ENCODE measurements around a stretch of chr11.

GRCh38 chr11:34067767-34068471 lies 16.4 kb downstream of the CAPRIN1 start:
- PRO-cap: no peak
- RAMPAGE, long total RNA, 2 experiments: no peak in any of the 2 experiments

DNA sequence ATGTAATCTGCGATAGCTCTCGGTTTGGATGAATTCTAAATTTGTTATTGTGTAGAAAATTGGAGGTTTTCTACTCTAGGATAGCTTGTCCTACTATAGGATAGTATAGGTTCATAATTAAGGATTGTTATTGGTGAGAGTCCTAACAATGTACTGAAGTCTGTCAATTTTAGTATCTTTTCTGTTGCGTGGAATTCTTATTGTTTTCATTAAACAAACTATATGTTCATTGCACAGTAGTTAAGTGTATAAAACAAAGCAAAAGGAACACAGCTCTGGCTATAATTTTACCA lies 16.9 kb downstream of the CAPRIN1 start:
- PRO-cap: no peak
- RAMPAGE, long total RNA, 2 experiments: no peak in any of the 2 experiments

GRCh38 chr11:34275578-34275913 lies 82.3 kb downstream of the ABTB2 start:
- PRO-cap: no peak
- RAMPAGE, long total RNA, 2 experiments: no peak in any of the 2 experiments

DNA sequence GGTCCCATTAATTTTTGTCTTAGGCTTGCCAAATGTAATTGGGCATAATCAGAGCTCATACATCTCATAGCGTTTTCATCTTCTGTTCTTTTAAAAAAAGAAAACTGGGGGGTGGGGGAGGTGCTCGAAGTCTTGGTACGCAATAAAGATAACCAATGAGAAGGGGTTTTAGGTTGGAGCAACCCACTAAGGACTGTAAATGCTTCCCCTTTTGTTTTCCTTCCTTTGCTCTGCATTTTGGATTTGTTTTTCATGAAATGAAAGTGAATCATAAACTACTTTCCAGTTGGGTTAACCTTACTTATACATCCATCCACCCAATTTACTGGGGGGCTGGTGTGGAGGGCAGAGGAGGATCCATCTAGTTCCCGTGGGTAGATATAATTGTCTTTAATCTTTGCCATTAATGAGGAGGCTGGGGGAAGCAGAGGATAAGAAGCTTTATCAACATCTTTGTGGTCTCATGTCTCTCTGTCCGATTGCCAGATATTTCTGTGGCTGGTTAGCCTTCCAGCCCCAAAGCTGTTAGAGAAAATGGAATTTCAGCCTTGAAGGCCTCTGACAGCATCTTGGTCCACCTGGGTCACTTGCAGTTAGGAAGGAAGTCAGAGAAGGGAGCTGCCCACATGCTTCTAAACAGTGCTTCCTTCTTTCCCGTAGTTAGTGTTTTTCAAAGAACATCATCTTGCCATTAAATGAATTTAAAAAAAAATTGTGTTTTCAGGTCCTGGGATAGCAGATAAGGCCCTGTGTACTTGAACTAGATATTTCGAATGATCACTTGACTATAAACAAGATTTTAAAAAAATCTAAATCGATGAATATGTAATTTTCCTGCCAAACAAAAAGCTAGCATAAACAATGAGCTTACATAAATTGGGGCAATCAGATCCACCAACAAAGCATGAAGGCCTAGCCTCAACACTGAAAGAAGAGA lies 56.9 kb downstream of the ABTB2 start:
- PRO-cap: no peak
- RAMPAGE, long total RNA, 2 experiments: no peak in any of the 2 experiments

DNA sequence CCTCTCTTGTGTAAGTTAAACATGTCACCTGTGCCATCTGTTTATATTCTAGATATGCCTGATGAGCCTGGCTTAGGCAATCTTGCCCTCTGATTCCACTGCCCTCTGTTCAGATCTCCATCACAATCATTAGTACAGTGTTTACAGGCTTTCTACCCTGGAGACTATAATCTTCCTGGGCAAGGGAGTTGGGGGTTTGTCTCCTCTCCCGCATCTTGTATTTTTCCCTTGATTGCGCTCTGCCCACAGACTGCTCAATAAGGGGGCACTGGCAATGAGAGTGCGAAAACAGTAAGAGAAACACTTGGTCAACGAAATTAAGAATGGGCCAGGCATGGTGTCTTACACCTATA lies 40.7 kb downstream of the ABTB2 start:
- PRO-cap: no peak
- RAMPAGE, long total RNA, 2 experiments: no peak in any of the 2 experiments

DNA sequence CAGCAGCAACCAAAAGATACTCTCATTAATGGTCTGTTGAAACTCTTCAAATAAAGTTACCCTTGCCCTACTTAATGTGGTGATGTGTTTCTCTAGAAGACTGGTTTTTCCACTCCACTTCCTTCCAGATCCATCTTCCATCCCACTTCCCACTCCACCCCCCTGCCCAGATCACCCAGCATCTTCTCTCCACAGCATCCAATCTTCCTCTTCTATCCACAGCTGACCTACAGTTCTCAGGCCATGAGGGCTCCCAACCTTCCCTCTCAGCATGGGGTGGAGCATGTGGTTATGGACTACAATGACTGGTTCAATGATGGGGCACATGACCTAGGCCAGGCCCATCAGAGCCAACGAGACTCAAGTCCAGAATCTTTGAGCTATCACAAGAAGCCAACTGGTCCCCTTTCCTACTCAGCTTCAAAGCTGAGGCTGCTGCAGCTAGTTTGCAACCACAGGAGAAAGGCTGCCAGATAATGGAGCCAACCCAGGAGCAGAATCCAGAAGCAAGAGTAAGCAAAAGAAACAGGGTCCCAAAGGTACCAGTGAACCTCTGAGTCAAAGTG lies 28.5 kb downstream of the ABTB2 start:
- PRO-cap: no peak
- RAMPAGE, long total RNA, 2 experiments: no peak in any of the 2 experiments

DNA sequence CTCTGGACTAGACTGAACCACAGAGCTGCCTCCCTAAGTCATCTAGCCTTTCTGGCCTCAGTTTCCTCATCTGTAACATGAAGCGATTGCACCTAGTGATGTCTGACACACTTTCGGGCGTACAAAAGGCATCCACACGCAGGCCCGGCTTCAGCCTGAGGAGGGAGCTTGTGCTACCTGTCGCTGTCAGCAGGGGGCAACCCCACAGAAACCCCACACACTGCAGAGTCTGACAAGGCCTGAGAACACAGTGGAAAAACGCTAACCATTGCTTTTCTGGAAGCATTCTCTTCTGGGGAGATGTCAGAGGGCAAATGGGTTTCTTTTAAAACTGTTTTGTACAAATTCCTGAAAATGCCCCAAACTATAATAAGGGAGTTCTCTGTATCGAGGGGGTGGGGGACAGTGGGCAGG lies 737 bp downstream of the ELF5 start:
- PRO-cap: no peak
- RAMPAGE, long total RNA, 2 experiments: no peak in any of the 2 experiments

GRCh38 chr11:34570827-34571187 lies 50.1 kb upstream of the EHF start:
- PRO-cap: no peak
- RAMPAGE, long total RNA, 2 experiments: no peak in any of the 2 experiments

- PRO-cap: no peak
- RAMPAGE, long total RNA, 2 experiments: no peak in any of the 2 experiments
Measured at GRCh38 chr11:34632155-34632973, 11.5 kb downstream of the EHF start.

DNA sequence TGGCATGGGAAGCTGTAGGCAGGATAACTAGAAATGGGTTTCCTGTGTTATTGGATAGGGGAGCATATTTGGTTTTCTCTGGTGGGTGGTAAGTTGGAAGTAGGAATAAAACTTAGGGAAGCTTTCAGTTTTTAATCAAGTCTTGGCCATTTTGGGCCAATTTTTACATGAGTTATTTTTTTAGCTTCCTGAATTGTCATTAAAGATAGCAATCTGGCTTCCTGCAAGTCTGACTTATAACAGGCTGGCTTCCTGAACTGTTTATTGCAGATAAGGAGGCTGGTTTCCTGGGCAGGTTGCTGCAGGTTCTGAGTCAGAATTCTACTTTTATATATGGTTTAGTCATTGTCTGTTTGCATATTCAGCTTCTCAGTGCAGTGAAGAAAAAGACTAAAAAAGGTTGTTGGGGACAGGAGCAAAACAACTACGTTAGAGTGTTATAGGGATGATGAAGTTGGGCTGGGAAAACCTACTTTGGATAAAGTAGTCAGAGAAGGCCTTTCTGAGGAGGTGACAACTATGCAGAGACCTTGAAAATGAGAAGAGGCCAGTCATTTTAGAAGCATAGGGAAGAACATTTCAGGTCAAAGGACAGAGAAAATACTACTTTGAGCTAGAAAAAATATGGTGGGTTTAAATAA lies 106.5 kb downstream of the APIP start:
- PRO-cap: no peak
- RAMPAGE, long total RNA, 2 experiments: no peak in any of the 2 experiments

- PRO-cap: no peak
- RAMPAGE, long total RNA, 2 experiments: no peak in any of the 2 experiments
Measured at GRCh38 chr11:34909932-34910606, 6.1 kb downstream of the APIP start.

- PRO-cap: no peak
- RAMPAGE, long total RNA, 2 experiments: no peak in any of the 2 experiments
Measured at GRCh38 chr11:34977680-34978049, 61.2 kb downstream of the PDHX start.

DNA sequence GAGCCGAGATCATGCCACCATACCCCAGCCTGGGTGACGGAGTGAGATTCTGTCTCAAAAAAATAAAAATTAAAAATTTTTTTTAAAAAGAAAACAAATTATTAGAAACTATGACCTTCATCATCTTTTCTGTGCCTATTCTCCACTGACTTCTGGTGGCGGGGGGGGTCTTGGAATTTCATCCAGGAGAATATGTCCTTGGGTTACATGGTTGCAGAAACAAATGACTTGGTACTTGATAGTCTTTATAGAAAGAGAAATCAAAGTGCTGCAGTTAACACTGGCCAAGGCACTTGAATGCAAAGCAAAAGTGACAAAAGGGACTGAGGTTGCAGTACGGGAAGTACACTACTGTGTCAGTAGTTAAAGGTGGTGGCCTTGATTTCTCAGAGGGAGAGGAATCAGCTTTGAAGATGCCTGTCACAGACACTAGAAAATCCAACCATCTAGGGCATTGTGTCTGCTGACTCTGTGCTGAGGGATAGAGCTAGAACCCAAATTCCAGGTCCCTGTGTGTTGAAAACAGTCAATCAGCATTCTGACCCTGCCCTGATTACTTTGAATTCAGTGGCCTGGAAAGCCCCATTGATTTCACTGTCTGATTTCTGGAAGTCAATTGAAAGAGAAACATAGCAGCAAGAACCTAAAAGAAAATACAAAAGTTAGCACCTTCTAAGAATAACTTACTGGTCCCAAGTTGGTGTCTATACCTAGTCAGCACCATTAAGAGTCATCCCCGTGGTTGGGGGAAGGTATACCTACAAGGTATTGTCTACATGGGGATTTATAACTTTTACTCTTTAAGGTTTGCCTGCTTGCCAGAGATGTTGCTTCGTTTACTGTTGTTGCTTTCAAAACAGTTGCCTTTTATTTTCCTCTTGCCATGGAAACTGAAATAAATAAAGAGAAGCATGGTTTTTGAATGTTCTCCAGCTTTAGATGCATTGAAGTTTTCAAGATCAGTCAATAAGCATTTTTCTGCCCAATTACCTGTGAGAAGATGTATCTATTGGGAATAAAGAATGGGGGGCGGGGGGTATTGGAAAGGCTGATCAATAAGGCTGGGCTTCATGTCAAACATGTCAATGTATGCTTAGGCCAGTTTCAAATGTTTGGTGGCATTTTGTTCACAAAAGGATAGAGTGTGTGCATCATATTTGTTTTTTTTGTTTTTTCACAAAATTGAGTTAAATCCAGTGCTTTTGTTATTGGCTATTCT lies 97.2 kb downstream of the PDHX start:
- PRO-cap: no peak
- RAMPAGE, long total RNA, 2 experiments: no peak in any of the 2 experiments

- PRO-cap: no peak
- RAMPAGE, long total RNA, 2 experiments: no peak in any of the 2 experiments
Measured at GRCh38 chr11:35143701-35144846, 5.1 kb downstream of the CD44 start.

DNA sequence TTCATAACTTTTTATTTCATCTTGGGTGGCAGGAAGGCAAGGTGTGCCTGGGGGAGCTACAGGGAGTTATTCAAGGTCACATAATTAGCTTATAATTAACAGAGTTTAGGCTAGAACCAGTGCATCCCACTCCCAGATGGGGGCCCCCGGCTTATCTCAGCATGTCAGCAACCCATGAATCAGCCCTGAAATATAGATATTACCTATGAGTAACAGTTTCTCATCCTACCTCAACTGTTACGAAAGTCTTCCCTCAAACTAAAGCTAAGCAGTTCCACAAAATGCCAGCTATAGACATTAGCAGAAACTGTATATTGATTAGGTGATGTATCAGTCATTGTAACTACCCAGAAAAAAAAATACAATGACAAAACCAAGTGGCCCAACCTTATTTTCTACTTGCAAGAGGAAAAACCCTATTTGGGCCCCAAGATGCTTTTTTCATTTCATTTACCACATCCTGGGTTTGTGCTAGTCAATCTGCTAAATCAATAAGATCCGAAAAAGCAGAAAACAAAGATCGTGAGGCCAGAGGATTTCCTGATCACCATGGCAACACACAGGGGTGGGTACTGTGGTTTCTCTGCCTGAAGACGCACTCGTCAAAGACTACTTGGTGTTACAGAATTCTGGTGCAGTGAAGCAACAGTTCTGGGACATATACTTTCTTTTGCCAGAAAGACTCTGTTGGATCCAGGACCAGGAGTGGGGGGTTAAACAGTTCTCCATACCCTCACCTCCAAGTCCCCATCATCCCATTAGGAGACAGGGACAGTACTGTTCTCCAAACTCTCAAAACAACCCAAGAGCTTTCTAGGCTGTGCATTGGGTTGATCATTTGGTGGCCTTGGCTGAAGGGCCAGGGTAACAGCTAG lies 26.9 kb downstream of the CD44 start:
- PRO-cap: no peak
- RAMPAGE, long total RNA, 2 experiments: no peak in any of the 2 experiments

- PRO-cap: no peak
- RAMPAGE, long total RNA, 2 experiments: no peak in any of the 2 experiments
Measured at GRCh38 chr11:35177889-35178263, 38.9 kb downstream of the CD44 start.

DNA sequence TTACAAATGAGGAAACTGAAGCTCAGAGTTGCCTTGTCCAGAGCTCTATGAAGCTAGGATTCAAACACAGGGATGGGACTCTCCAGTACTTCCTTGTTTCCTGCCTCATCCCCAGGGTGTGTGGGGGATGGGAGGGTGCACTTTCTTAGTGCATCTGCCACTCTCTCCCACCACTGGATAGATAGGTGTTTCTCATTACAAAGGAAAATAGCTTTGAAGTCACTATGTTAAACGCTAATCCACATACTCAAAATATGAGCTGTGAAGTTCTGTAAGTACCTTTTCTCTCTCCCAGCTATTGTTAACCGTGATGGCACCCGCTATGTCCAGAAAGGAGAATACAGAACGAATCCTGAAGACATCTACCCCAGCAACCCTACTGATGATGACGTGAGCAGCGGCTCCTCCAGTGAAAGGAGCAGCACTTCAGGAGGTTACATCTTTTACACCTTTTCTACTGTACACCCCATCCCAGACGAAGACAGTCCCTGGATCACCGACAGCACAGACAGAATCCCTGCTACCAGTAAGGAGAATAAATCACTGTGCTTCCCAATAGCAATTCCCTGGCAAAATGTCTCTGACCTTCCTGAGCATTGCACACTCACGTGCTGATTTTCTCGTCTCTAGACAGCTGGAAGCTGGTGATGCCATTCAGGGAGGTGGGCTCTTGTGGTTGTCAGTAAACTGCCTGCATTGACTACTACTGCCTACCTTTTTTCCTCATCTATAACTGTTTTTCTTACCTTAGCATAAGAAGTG lies 50.8 kb downstream of the CD44 start:
- PRO-cap: no peak
- RAMPAGE, long total RNA, 2 experiments: no peak in any of the 2 experiments

- PRO-cap: no peak
- RAMPAGE, long total RNA, 2 experiments: no peak in any of the 2 experiments
Measured at GRCh38 chr11:35303643-35304477, 115.5 kb downstream of the SLC1A2 start.

DNA sequence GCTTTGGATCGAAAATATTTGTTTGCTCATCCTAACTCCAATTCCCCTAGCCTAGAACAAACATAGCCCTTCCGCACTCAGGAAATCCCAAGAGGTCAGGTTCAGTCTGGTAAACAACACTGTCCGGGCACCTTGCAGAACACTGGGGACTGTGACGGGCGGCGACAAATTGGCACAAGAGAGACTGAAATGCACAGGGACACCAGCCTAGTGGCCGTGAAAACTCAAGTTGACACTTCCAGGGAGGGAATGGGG lies 345 bp upstream of the TRIM44 start:
- PRO-cap: no peak
- RAMPAGE, long total RNA, 2 experiments: no peak in any of the 2 experiments

GRCh38 chr11:35762766-35763347 lies 100.3 kb downstream of the TRIM44 start:
- PRO-cap: no peak
- RAMPAGE, long total RNA, 2 experiments: no peak in any of the 2 experiments